H1 (cell line): ENCODE results near the gene SPAG6.

DNA sequence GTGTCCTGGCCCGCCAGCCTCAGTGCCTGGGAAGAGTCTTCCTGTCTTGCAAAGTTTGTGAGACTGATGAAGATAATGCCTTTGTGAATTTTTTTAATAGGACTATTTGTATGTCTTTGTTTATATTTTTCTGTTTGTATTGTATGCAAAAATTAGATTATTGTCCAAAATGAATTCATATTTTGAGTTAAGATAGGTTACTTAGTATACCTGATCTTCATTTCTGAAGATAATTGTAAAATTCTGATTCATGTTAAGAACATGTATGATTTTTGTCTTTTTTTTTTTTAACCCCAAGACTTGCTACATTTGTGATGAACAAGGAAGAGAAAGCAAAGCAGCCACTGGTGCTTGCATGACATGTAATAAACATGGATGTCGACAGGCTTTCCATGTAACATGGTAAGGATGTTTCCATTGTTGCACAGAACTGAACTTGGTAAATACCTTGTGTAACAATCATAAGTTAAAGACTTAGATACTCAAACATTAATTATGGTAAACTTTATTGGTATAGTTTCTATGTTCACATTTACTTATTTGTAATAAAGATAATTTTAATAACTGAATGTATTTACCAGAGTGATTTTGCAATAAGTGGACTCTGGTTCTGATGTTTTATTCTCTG is 78.1 kb downstream of the MLLT10 start:
- RRBS, result no CpG with 5 or more reads among the region's 2 CpGs
CAGE:
- cytosol, long polyA plus RNA, result no peak
- long polyA plus RNA, result no peak
- nucleus, long polyA plus RNA, result no peak

DNA sequence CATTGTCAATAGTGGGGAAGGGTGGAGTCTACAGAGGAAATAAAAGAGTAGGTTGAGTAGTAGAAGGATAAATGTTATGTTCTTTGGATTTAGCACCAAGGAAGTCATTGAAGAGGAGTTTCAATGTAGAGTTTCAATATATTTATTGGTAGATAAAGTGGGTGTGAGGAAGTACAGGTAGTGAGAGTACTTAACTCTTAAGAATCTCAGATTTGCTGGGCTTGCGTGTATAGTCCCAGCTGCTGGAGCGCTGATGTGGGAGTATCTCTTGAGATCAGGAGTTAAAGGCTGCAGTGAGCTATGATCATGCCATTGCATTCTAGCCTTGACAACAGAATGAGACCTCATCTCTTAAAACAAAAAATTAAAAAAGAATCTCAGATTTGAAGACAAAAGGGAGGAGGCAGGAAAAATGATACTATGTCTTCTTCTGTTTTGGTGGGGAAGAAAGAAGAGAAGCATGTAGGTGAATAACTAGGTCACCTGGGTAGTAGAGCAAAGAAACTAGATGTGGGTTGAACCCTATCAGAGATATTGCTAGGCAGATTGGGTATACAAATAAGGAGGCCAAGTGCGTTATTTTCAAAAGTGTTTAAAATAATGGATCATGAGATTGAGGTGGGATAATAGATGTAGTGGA is 95.7 kb downstream of the MLLT10 start:
- RRBS, result no CpG with 5 or more reads among the region's 3 CpGs
CAGE:
- cytosol, long polyA plus RNA, result no peak
- long polyA plus RNA, result no peak
- nucleus, long polyA plus RNA, result no peak

- RRBS, result no CpG with 5 or more reads among the region's 3 CpGs
CAGE:
- cytosol, long polyA plus RNA, result no peak
- long polyA plus RNA, result no peak
- nucleus, long polyA plus RNA, result no peak
These were observed 120.7 kb downstream of the MLLT10 start for GRCh38 chr10:21654650-21655263.

- RRBS, result no CpG with 5 or more reads among the region's 1 CpG
CAGE:
- cytosol, long polyA plus RNA, result no peak
- long polyA plus RNA, result no peak
- nucleus, long polyA plus RNA, result no peak
These were observed 196.6 kb downstream of the MLLT10 start for GRCh38 chr10:21730706-21731054.

GRCh38 chr10:21745911-21746604 is 212.0 kb downstream of the MLLT10 start:
- RRBS, result no CpG with 5 or more reads among the region's 7 CpGs
CAGE:
- cytosol, long polyA plus RNA, result no peak
- long polyA plus RNA, result no peak
- nucleus, long polyA plus RNA, result no peak

GRCh38 chr10:21756750-21757052 is 222.7 kb downstream of the MLLT10 start:
- RRBS, result 69% methylated on average over 3 of the region's 11 CpGs
CAGE:
- cytosol, long polyA plus RNA, result no peak
- long polyA plus RNA, result no peak
- nucleus, long polyA plus RNA, result no peak

- RRBS, result no CpG with 5 or more reads among the region's 2 CpGs
CAGE:
- cytosol, long polyA plus RNA, result no peak
- long polyA plus RNA, result no peak
- nucleus, long polyA plus RNA, result no peak
These were observed 205.0 kb downstream of the DNAJC1 start for GRCh38 chr10:21798397-21799059.

- RRBS, result no CpG with 5 or more reads among the region's 8 CpGs
CAGE:
- cytosol, long polyA plus RNA, result no peak
- long polyA plus RNA, result no peak
- nucleus, long polyA plus RNA, result no peak
These were observed 3.8 kb upstream of the SPAG6 start for GRCh38 chr10:22341563-22341741.

GRCh38 chr10:22345065-22345840 is at the start of gene SPAG6:
SPAG6 (plus strand) TSS chr10:22345496.
- RRBS, result 4% methylated on average over 16 of the region's 90 CpGs
CAGE:
- cytosol, long polyA plus RNA, result no peak
- long polyA plus RNA, result no peak
- nucleus, long polyA plus RNA, result no peak

GRCh38 chr10:22391536-22392112 is 46.3 kb downstream of the SPAG6 start:
- RRBS, result no CpG with 5 or more reads among the region's 5 CpGs
CAGE:
- cytosol, long polyA plus RNA, result no peak
- long polyA plus RNA, result no peak
- nucleus, long polyA plus RNA, result no peak

- RRBS, result no CpG with 5 or more reads among the region's 3 CpGs
CAGE:
- cytosol, long polyA plus RNA, result no peak
- long polyA plus RNA, result no peak
- nucleus, long polyA plus RNA, result no peak
These were observed 93.2 kb downstream of the SPAG6 start for GRCh38 chr10:22438465-22438979.

DNA sequence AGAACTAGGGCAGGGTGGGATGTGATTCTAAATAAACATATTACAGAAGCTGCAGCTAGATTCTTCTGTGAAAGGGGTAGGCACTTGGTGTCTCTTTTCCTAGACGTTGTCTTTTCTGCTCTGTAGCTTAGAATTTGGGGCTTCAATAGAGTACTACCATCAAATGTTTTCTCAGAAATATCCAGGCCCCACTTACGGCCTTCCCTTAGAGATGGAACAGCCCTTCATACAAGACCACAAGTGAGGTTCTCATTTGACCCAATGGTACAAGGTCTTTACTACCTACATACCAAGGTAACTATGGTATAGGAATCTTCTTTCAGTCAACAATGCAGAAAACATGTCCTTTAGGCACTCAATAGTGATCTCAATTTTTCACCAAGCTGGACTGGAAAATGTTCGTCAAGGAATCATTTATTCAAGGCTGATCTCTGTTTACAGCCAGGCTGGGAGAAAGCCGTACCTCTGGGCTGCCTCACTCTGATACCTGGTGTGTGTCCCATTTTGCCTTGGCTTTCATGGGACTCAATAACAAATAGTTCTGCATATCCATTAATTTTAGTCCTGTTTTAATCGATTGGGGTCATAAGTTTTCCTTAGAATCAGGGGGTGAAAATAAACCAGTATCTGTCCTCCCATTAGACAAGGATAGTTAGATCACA is 21.7 kb downstream of the PIP4K2A start:
- RRBS, result no CpG with 5 or more reads among the region's 5 CpGs
CAGE:
- cytosol, long polyA plus RNA, result no peak
- long polyA plus RNA, result no peak
- nucleus, long polyA plus RNA, result no peak

DNA sequence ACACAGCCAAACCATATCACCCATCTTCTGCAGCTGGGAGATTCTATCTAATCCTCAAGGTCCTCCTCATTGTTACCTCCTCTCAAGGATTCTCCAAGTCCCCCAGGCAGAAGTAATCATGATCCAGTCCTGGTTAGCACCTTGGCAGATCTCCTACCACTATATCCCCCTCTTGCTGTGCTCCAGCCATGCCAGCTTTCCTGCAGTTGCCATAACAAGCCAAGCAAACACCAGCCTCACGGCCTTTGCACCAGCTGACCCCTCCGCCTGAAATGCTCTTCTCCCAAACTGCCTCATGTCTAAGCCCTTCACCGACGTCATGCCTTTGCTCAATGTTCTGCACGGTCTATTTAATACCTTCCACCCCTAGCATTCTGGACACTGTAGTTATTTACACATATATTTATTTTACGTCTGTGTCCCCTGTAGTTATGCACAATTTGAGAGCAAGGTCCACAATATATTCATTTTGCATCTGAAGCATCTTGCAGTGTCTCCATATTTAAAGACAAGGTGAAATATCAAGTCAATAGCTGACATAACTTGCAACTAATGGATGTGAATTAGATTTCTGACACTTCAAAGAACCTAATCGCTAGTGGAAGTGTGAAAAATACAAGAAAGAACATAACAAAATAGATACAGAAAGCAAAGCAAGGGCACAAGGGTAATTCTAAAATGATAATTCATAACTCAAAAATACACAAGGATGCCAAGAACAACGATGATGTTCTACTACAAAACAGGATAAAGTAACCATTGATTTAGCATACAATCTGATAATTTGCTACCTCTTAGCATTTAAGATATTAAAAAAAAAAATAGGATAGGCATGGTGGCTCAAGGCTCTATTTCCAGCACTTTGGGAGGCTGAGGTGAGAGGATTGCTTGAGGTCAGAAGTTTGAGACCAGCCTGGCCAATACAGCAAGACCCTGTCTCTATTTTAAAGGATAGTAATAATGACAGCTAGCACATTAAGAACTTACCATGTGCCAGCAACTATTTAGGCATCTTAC is 7.9 kb downstream of the PIP4K2A start:
- RRBS, result no CpG with 5 or more reads among the region's 8 CpGs
CAGE:
- cytosol, long polyA plus RNA, result no peak
- long polyA plus RNA, result no peak
- nucleus, long polyA plus RNA, result no peak

- RRBS, result 4% methylated on average over 26 of the region's 96 CpGs
CAGE:
- cytosol, long polyA plus RNA, result no peak
- long polyA plus RNA, result no peak
- nucleus, long polyA plus RNA, result no peak
These were observed 18.1 kb upstream of the PTF1A start for GRCh38 chr10:23173753-23174757.

- RRBS, result no CpG with 5 or more reads among the region's 2 CpGs
CAGE:
- cytosol, long polyA plus RNA, result no peak
- long polyA plus RNA, result no peak
- nucleus, long polyA plus RNA, result no peak
These were observed 18.2 kb upstream of the C10orf67 start for GRCh38 chr10:23362873-23363195.

GRCh38 chr10:24213825-24214256 is 4.9 kb downstream of the KIAA1217 start:
- RRBS, result no CpG with 5 or more reads among the region's 2 CpGs
CAGE:
- cytosol, long polyA plus RNA, result no peak
- long polyA plus RNA, result no peak
- nucleus, long polyA plus RNA, result no peak

GRCh38 chr10:24239781-24240741 is 31.1 kb downstream of the KIAA1217 start:
- RRBS, result no CpG with 5 or more reads among the region's 9 CpGs
CAGE:
- cytosol, long polyA plus RNA, result no peak
- long polyA plus RNA, result no peak
- nucleus, long polyA plus RNA, result no peak

GRCh38 chr10:24251248-24252171 is 42.6 kb downstream of the KIAA1217 start:
- RRBS, result no CpG with 5 or more reads among the region's 4 CpGs
CAGE:
- cytosol, long polyA plus RNA, result no peak
- long polyA plus RNA, result no peak
- nucleus, long polyA plus RNA, result no peak

DNA sequence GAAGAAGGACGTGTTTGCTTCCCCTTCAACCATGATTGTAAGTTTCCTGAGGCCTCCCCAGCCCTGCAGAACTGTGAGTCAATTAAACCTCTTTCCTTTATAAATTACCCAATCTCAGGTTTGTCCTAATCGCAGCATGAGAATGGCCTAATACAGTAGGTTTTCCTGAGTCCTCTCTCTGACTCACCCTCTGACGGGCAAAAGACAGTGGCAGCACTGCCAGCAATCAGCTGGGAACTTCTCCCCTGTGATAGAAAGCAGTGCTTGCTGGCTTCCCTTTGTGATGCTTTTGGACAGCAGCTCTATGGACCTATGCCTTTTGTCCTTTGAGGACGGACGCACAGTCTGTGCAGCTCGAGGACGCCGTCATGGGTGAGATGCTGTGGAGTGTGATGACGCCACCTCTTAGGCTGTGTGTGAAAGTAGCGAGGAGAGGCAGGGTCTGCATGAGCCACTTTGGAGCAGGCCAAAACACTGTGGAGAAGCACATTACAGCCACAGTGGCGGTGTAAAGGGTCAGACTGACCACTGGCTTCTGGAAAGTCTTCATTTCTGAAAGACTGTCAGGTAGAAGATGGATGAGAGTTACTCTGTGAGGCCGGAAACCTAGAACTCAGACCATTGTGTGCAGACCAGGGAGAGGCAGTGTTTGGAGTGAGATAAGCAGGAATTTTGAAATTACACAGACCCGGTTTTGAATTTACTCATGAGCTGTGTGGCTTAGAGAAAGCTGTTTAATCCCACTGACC is 68.9 kb downstream of the KIAA1217 start:
- RRBS, result 71% methylated on average over 2 of the region's 13 CpGs
CAGE:
- cytosol, long polyA plus RNA, result no peak
- long polyA plus RNA, result no peak
- nucleus, long polyA plus RNA, result no peak

DNA sequence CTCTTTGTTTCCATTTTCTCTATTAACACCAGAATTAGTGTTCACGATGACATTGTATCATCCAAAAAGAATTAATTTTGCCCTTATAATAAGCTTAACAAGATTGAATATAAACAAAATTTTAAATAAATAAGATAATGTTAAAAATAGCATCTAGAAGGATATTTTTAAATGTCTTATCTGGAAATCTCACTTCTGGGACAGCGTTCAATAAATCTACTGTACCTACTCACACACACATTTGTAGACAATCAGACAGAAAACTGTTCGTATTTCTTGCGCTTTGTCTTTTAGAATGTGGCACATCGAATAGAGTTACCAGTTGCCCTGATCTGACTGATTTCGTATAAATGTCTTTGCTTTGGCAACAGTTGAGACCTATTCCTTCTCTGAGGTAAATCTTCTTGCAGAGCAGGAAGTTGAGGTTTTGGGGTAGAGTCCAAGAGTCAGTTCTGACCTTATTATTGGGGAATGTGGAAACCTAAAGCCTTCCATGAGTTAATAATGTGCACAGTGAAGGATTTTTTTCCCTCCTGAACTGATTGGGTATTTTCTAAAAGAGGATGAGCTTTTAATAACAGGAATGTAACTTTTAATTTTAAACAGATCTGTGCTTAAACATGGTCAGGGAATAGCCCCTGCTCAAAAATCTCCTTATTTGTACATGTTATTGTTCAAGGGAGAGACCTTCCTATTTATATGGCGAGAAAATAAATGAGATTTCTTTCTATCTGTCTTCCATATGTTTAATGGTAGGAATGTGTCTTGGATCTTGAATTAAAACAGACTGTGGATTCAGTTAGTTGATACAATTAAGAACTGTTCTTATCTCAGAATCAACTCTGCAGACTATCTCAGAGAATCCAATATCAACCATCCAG is 135.4 kb downstream of the KIAA1217 start:
- RRBS, result no CpG with 5 or more reads among the region's 7 CpGs
CAGE:
- cytosol, long polyA plus RNA, result no peak
- long polyA plus RNA, result no peak
- nucleus, long polyA plus RNA, result no peak